ENCODE data around the gene MAK.

DNA sequence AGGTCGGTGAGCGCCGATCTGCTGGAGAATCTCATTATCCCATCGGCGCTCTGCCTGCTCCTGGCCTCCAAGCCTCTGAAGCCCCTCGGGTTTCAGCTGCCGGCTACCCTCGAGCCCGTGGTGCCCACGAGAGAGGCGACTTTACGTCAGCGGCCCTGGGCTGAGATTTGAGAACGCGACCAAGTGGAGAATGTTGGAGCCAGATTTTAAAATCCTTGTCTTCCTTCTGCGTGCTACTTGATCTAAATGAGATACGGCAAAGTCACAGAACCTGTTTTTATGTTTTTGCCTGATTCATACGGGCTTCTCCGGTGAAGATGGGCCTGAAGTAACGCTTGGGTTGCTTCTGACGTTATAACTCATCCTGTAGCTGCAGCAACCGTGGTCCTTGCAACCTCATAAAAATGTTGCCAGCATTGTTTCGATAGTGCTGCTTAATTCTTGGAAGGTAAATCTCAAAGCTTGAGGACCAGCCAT is 424 bp upstream of the SLC35B3 start:
- RRBS, result no CpG with 5 or more reads among the region's 23 CpGs

- RRBS, result no CpG with 5 or more reads among the region's 18 CpGs
Observed at GRCh38 chr6:8776267-8776747, 341.0 kb upstream of the SLC35B3 start.

- RRBS, result no CpG with 5 or more reads among the region's 21 CpGs
Observed at GRCh38 chr6:9024578-9025369, 589.4 kb upstream of the SLC35B3 start.

DNA sequence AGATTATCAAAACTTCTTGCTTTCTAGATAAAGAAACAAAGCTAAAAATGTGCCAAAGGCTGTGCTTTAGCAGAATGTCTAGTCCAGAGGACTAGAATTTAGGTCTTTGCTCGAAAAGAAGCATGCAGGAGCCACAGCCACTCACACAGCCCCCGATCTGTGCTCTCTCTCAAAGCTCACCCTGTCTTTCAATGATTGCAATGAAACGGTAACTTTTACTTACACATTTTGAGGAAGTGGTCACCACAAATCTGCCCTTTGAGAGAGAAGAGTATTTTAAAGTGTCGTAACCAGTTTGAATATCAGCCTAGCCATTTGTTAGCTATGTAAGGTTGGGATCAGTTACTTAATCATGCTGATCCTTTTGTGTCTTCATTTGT is 209.0 kb downstream of the TFAP2A start:
- RRBS, result no CpG with 5 or more reads among the region's 4 CpGs

GRCh38 chr6:10313970-10314702 is 100.7 kb downstream of the TFAP2A start:
- RRBS, result no CpG with 5 or more reads among the region's 16 CpGs

DNA sequence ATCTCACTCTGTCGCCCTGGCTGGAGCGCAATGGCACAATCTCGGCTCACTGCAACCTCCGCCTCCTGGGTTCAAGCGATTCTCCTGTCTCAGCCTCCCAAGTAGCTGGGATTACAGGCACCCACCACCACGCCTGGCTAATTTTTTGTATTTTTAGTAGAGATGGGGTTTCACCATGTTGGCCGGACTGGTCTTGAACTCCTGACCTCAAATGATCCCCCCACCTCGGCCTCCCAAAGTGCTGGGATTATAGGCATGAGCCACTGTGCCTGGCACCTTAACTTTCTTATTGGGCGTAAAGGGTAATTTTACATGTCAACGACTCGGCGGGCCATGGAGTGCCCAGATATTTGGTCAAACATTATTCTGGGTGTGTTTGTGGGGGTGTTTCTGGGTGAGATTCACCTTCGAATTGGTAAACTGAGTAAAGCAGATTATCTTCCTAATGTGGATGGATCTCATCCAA is 35.3 kb upstream of the GCNT2 start:
- RRBS, result no CpG with 5 or more reads among the region's 13 CpGs

DNA sequence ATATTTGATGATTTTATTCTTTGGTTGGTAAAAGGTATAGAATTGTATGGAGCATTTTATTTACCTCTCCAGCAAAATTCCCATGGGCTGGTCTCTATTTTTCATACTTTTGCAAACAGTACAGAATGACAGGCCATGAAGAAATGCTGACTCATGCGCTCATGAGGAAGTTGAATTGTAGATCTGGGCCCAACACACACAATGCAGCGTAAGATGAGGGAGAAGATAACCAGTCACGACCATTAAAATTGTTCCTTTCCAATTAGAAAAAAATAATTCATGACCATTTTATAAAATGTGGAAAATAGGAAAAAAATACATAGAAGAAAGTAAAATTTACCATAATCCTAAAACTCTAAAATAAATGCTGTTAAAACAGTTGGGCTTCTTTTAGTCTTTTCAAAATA is 2.2 kb upstream of the GCNT2 start:
- RRBS, result no CpG with 5 or more reads among the region's 3 CpGs

DNA sequence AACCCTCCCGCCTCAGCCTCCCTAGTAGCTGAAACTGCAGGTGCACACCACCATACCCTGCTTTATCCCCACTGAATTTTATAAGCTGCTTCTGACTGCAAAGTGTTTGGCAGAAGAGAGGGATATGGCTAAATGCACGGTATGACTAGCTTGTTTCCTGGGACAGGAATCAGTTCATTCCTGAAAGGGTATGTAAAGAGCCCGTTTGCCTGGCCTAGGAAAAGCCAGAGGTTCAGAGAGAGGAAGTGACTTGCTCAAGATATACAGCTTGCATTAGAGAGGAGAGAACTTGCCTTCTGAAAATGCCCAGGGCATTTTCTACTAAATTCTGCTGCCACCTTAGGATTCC is 738 bp upstream of the GCNT2 start:
- RRBS, result no CpG with 5 or more reads among the region's 3 CpGs

GRCh38 chr6:10837582-10839003 is at the start of gene MAK:
Gene MAK (minus strand): TSS chr6:10838539.
- RRBS, result under 1% methylated on average over 32 of the region's 77 CpGs

GRCh38 chr6:11042582-11042796 is 1.6 kb downstream of the ELOVL2 start:
- RRBS, result no CpG with 5 or more reads among the region's 5 CpGs

GRCh38 chr6:11067290-11067485 is 23.1 kb upstream of the ELOVL2 start:
- RRBS, result no CpG with 5 or more reads among the region's 2 CpGs

GRCh38 chr6:11154011-11154343 is 42.5 kb upstream of the ERVFRD-1 start:
- RRBS, result no CpG with 5 or more reads among the region's 8 CpGs

GRCh38 chr6:11188107-11188759 is 44.2 kb downstream of the NEDD9 start:
- RRBS, result no CpG with 5 or more reads among the region's 3 CpGs

DNA sequence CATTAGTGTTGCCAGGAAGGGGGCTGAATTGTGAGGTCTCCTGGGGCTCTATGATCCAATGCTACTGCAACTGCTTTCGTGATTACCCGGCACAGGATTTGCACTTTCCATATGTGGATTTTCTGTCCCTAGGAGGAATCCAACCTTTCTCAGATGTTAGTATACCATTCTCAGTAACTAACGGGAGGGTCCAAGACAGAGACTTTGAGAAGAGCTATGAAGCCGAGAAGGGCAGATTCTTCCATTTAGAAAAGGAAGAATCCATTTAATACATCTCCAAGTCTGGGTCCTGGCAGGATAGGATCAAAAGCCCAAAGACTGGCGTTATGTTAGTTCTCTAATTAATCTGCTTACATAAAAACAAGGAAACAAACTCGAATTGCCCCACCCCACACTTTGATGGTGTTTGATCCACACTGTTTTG is 35.1 kb downstream of the NEDD9 start:
- RRBS, result no CpG with 5 or more reads among the region's 6 CpGs

GRCh38 chr6:11206420-11207028 is 25.9 kb downstream of the NEDD9 start:
- RRBS, result no CpG with 5 or more reads among the region's 4 CpGs

GRCh38 chr6:11212557-11213101 is 19.8 kb downstream of the NEDD9 start:
- RRBS, result no CpG with 5 or more reads among the region's 4 CpGs

DNA sequence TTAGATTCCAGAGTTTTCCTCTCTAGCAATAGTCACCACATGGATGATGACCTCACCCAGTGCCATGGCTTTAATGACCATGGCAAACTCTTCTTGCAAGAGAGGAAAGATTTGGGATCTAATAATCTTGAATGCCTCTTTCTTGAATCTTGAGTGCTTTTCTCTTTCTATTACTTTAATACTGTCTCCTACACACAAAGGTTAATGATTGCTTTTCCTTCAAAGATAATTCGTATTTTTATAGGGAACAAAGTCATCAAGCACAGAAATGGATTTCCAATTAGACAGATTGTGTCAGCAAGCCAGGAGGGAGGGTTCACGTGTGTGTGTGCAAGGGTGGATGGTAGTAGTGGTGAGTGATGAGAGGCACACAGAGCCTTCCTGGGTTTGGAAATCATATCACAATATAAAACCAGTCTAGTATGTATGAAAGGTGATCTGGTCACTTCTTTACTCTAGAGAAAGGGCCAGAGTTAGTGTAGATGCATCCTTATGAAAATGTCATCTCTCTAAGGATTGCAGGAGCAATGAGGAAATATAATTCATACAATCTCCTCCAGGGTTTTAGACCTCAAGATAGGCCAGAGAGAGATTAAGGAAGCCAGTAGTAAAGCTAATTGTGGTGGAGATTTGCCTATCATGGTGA is 51.2 kb upstream of the NEDD9 start:
- RRBS, result no CpG with 5 or more reads among the region's 2 CpGs

DNA sequence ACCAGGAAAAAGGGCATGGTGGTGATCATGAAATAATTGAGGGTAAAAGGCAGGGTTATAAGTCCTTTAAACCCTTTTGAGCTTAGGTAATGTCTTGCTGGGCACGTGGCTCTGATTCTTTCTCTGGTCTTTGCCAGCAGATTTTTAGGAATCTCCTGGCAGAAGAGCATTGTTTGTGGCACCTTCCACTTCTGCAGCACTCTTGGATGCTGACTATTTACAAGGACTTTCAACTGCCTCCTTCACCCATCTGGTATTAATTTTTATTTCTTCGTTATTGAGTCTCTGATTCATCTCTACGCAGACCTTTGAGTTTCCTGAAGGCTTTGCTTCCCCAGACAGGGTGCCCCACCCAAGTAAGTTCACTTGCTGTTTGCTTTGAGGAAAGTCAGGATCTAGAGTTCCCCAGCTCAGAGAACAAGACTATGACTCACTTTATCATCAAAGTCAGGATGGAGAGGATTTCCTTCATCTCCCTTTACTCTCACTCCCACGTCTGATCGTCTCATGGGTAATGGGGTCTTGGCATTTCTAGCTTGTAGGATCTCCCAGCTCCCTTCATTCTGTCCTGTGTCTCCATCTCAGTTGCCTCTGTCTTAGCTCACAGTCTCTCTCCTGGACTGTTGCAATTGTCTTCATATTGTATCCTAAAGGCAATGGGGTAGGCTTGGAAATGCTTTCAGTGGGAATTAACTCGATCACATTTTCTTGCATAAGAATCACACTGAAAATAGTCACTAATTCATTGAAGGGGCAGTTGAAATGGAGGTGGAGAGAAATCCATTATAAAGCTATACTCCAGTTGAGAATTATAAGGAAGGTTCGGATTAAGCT is 83.7 kb upstream of the NEDD9 start:
- RRBS, result no CpG with 5 or more reads among the region's 7 CpGs

- RRBS, result no CpG with 5 or more reads among the region's 2 CpGs
Observed at GRCh38 chr6:11438912-11439499, 98.5 kb upstream of the TMEM170B start.

GRCh38 chr6:11609586-11610156 is 72.1 kb downstream of the TMEM170B start:
- RRBS, result no CpG with 5 or more reads among the region's 15 CpGs

Data from choroid plexus epithelial cell (primary cell).